Mononuclear cell (primary cell): Measurements from ENCODE around the gene PSME4.

DNA sequence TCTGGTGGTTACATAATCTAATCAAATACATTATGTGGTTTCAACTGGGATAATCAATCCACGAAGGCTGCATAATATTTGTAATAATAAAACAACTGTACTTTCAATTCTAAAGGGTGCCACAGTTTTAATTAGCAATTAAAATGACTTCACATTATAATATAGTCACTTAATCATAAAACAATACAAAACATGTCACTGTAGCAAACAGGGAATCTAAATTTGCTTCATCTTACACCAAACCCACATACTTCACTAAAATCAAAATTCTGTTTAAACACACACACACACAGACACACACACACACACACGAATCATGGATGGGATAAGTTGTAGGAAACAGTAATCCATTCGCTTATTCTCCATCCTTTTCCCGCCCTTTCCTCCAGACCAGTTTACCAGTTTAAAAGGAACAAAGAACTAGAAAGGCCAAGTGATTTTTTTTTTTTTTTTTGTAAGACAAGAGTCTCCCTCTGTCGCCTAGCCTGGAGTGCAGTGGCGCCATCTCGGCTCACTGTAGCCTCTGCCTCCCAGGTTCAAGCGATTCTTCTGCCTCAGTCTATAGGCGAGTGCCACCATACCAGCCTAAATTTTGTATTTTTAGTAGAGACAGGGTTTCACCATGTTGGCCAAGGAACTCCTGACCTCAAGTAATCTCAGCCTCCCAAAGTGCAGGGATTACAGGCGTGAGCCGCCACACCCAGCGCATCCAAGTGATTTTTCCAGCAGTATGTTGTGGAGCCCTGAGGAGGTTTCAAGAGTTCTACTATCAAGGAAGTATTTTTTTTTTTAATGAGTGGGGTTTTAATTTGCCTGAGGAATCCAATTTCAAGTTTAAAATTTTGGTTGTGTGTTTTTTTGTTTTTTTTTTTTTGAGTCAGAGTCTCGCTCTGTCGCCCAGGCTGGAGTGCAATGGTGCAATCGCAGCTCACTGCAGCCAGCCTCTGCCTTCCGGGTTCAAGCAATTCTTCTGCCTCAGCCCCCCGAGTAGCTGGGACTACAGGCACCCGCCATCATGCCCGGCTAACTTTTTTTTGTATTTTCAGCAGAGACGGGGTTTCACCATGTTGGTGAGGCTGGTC, 5.6 kb downstream of the PSME4 start:
- RRBS, result no CpG with 5 or more reads among the region's 20 CpGs

DNA sequence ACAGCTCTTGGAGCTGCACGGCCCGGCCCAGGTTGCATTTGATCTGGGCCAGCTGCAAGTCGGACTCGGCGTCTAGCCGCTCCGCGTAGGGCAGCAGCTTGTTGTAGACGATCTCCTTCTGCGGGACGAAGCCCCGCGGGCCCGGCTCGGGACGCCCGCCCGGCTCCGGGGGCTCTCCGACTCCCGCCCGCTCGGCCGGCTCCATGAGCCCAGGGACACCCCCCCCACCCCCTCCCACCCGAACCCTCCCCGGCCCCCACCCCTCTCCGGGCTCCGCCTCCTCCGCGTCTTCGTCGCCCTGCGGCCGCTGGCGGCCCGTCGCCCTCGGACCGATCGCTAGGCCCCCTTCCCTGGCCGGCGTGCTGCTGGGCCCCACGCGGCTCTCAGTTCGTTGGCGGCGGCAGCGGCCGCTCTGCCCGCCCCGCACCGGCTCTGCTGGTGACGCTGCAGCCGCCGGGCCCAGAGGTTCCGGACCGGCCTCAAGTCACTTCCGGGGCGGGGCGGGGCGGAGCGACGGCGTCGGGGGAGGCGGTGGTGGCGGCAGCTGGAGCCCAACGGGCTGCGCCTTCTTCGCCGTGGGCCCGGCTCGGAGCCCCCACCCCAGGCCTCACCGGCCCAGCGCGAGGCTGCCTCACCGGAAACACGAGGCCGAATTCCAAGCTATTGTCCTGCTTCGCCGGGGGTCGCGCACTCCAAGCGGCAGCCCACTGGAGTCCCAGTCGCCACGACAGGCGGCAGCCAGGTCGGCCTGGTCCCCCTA, at the start of gene PSME4:
Gene PSME4 (minus strand): TSS at position 414 of the 760 bp plus-strand sequence.
- RRBS, result 1% methylated on average over 54 of the region's 88 CpGs

DNA sequence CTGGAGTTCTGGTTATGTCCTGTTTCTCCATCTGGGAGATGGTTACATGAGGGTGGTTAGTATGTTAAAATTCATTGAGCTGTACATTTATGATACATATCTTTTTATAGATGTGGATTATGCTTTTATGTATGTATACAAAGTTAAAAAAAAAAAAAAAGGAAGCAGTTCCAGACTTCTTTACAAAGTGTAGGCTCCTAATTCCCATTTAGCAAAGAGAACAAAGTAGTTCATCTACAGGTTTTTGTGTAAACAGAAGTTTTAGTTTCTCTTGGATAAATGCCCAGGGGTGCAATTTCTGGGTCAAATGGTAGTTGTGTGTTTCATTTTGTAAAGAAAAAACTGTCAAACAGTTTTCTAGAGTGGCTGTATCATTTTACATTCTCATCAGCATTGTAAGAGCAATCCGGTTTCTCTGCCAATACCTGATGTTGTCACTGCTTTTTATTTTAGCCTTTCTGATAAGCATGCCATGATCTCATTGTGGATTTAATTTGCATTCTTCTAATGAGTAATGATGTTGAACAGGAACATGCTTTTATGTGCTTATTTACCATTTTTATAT, 16.4 kb downstream of the ACYP2 start:
- RRBS, result no CpG with 5 or more reads among the region's 1 CpG

GRCh38 chr2:54000603-54000984, 29.7 kb downstream of the ACYP2 start:
- RRBS, result no CpG with 5 or more reads among the region's 2 CpGs

DNA sequence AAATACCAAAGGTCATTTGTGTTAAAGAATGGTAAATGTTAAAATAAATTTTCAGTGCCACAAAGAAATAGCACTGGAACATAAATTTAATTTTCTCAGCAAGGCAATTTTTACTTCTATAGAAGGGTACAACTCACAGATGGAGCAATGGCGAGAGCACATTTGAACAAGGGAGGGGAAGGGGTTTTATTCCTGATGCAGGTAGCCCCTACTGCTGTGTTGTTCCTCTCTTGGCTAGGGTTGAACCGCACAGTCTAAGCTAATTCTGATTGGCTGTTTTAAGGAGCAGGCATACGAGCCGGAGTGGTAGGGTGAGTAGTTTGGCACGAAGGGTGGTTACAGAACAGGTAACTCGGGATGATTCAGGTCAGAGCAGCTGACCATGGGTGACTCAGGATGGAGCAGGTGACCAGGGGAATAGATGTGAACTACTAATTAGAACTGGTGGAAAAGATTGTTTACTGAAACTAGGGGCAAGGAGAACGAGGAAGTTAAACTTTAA, 50.0 kb downstream of the ACYP2 start:
- RRBS, result no CpG with 5 or more reads among the region's 7 CpGs

DNA sequence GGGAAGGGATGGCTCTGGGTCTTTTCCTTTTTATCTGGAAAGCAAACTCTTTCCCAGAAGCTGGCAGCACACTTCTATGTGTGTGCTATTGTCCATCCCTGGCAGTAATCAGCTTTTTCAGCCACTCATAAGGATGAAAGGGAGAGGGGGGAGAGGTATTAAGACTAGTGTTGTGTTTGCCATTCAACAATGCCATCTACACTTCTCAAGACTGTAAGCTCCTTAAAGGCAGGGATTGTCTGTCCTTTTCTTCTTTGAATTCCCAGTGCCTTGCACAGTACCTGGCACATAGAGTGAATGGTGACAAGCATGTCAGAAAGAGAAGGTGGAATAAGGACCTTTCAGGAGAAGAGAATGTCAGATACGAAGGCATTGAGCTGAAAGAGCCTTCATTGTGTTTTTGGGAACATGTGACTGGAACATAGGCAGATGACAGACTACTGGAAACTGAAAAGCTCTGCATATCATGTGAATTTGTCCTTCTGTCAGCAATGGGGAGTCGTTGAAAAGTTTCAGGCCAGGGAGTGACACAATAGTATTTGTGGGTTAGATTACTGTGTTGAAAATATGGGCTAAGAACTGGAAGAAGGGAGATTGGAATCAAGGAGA, 95.7 kb downstream of the TSPYL6 start:
- RRBS, result no CpG with 5 or more reads among the region's 2 CpGs

DNA sequence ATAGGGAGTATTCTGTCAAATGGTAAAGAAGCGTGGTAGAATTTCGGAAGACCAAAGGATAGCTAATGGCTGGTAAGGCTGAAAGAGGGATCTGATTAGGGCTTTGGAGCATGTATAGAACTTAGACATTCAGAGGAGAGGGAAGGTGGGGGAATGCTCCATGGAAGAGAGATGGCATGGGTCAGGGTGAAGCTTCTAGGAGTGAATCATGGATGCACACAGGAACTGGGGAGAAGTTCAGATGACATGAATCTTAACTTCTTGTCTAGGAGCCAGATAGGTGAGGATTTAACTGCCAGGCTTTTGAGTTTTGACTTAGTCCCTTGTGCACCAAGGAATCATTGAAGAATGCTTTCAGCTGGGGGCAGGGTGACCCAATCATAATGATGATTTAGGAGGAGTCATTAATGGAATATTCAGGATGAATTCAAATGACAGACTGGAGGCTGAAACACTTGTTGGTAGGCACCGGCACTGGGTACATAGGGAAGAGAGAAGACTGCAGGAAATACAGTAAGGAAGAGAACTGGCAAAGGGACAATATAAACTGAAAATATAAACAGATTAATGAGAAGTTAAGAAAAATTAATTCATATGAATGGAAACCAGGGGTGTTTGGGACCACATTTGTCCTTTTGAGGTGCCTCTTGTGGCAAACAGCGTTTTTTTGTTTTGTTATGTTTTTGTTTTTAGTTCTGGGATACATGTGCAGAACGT, 91.8 kb downstream of the TSPYL6 start:
- RRBS, result no CpG with 5 or more reads among the region's 5 CpGs

GRCh38 chr2:54207617-54208496, 48.2 kb downstream of the TSPYL6 start:
- RRBS, result no CpG with 5 or more reads among the region's 4 CpGs

DNA sequence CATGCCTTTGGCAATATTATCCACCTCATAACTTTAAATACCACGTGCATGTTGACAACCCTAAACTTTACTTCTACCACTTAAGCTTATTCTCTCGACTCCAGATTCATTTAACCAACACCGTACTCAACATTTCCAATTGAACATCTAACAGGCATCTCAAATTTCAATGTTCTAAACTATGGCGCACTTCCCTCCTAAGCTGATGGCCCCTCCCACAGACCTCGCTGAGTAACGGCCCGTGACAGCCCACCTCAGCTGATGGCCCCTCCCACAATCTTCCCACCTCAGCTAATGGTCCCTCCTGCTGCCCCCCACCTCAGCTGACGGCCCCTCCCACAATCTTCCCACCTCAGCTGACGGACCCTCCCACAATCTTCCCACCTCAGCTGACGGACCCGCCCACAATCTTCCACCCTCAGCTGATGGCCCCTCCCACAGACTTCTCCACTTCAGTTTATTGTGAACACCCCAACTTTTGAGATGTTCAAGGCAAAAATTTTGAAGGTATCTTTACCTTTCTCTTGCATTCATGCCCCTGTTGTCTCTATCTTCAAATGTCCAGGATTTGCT, 17.5 kb upstream of the C2orf73 start:
- RRBS, result no CpG with 5 or more reads among the region's 11 CpGs

DNA sequence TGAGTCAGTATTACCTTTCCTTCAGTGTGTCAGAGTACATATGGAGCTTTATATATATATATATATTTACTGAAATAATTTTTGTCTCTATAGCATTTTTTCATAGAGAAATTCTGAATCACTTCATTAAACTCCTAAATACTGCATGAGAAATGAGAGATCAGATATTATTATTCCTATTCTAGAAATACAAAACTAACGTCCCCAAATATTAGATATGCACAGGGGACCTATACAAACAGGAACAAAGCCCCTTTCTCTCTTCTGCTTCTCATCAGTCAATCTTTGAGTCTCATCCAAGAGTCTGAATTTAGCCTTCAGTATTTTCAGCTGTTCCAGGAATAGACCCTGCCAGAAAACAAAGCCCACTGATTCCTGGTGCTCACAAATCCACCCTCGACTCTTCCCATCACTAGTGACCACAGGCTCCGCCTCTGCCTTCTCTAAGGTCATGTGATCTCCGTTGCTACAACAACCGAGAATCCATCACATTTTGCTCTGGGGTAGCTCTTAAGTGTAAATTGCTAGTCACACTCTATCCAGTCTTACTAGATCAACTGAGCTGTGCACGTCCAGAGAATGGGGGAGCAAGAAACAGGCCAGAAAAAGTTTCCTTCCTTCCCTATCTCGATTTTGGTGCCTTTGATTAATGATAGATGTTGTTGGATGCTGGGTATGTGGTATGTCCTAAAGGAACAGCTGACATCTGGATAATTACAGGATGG, 46.4 kb upstream of the SPTBN1 start:
- RRBS, result no CpG with 5 or more reads among the region's 7 CpGs

DNA sequence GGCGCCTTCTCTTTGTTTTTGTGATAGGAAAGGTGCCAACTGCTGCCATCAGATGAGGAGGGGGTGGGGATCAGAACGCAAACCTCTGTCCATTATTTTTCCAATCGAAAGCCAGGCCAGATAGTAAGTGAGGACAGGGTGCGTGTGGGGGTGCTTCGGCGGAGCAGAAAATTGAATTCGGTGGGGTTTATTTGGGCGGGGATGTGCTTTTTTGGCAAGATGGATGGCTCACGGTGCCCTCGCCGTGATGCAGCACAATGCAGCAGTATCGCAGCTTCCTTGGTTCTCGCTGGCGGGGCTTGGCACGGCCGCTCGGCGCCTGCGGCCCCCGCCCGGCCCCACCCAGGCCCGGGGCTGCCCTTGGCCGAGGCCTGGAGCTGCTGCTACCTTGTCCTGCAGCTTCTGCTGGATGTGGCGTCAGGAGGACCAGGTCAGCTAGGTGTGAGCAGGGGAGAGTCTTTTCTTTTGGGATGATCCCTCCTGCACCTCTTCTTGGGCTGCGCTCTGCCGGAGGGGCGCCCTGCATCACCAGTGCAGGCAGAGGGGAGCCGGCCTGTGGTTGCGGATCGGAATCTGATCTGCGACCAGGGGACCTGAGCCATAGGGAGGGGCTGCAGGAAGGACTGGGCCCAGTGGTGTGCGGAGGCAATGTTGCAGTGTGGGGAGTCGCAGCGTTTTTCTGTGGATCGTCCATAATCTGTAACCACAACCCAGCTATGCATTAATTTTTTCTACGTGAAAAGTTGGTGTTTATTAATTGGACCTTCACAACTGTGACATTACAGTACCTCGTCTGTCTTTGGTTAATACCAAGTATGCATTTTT, 1.4 kb downstream of the SPTBN1 start:
- RRBS, result 4% methylated on average over 3 of the region's 37 CpGs

- RRBS, result no CpG with 5 or more reads among the region's 5 CpGs
Measured at GRCh38 chr2:54508619-54509133, 52.5 kb downstream of the SPTBN1 start.

DNA sequence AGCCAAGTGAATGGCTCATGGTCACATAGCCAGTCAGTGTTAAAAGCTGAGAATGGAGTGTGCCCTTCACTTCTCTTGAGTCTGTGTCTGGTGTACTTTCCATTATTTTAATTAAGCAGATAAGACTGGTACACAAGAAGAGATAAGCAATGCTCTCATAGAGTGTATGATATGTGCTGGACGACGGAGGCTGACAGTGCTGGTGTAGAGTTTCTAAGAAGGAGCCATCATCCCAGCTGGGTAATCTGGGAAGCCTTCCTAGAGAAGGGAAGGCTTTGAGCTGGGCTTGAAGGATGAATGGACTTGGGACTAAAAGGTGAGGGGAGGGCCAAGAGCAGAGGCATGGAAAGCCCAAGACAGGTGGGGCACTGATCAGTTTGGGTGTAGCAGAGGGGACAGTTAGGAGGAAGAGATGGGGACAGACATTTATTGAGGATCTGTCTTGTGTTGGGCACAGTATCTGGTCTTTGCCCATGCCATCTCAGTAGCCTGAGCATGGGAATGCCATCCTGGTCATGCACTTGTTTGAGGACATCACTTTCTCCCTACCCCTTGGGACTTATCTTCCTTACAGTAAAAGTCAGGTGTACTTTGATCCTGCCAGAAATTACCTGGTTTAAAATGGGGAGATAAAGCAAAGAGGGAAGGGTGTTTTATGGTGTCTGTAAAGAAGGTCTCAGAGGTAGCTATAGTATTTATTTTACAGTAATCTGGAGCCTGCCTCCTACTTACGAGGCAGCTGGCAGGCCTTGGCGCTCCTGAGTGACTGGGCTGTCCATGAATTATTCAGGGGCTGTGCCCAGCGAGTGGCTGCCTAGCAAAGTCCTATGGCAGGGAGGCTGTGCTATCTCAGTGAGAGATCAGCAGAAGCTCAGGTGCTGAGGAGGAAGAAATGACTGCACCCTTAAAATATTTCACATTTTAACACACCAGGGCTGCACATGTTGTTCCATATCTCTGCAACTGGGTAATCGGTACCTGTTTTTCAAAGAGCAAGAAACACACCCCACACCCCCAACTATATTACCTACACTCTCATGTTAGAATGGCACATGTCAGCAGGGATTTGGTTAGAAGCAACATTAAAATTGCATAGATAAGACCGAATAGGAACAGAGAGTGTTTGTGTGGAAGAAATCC, 93.7 kb downstream of the SPTBN1 start:
- RRBS, result no CpG with 5 or more reads among the region's 7 CpGs

DNA sequence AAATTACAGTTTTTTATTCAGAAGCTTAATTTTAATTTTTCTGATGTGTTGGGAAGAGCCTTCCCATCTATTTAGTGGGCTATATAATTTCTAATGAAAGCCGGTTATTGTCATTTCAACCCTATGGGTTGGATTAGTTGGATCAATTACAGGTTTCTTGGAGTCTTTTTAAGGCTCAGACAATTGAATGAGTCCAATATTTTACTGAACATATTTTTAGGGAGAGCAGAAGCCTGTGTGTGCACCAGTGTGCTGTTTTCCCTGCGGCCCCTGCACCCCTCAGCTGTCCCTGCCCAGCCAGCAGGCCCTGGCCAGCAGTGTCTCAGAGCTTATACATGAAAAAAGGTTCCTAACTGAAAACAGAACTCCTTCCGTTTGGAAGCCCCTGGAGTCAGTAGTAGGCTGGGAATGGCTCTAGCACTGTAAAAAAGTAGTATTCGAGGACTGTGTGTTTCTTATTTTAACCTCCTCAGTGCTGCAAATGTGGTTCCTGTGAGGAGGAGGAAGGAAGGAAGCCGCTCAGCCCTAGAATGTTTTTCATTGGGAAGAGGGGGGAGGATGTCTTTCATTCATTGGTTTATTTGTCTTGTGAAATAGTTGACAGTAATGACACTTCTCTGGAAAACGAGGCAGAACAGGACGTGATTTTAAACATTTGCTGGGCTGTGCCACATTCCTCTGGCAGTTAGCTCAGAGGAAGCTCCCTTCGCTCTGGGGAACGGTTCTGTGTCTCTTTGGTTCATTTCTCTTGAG, 103.4 kb downstream of the SPTBN1 start:
- RRBS, result no CpG with 5 or more reads among the region's 9 CpGs

DNA sequence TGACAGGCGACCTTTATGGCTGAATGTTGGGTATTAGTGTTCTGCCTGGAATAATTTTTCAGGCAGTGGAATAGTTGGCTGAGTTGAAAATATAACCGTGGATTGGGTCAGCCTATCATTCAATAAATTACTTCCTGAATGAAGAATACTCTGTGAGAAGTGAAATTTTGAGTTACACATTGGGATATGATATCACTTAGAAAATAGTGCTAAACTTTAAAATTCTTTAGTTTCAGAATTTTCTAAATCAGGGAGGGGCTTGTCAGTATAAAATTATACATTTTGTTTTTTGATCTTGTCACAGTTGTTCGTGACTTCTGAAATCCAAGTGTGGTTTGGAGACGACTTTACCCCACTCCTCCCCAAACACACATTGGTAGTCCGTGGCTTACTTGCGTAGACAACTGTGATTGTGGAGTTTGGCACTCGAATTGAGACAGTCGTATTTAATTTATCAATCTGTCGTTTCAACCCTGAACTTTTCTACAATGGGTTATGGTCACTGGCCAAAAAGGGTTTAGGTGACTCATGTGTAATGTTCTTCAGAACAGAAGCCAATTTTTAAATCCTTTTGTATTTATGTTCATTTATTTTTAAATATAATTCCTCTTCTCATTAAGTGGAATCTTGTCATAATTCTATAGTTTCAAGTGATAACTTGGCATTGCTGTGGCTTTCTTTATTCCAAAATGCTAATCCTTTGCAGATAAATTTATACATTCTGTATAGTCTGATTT, 129.8 kb downstream of the SPTBN1 start:
- RRBS, result no CpG with 5 or more reads among the region's 9 CpGs

GRCh38 chr2:54601106-54601910, 122.2 kb upstream of the EML6 start:
- RRBS, result no CpG with 5 or more reads among the region's 3 CpGs

DNA sequence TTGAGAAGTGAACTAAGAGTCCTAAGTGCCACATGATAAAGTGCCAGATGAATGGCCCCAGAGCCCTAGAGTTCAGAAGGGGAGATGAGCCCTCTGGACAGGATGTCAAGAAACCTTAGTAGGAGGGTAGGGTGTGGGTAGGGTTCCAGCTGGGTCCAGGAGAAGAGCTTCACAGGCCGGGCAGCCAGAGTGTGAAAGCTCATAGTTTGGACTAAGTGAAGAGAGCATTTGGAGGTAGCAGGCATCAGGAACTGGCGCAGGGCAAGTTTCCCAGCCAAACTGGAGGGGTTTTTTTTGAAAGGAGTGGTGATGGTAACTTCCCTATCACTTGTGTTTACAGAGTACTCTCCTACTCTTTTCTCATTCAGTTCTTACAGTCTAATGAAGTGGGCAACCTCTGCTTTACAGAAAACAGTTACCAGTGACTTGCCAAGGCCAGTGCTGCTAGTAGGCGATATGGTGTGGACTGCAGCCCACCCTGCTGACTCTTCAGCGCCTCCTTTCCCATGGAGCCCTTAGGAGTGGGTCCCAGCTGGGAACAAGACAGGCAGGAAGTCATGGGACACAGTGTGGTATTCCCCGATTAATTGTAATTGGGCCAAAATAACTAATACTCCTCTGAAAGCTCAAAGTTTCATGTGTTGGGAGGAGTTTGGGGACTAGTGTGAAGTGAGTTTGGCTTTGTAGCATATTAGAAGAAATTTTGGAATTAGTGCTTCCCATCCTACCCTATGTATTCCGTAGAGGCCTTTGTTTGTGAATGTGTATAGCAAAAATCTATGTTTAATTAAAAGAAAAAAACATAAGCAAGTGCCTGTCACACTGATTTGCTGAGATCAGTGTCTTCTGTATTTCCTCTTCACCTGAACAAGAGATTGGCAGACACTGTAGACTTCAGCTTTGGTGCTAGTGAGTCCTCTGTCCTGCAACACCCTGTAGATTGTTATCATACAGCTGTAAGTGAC, 120.1 kb upstream of the EML6 start:
- RRBS, result no CpG with 5 or more reads among the region's 6 CpGs

- RRBS, result no CpG with 5 or more reads among the region's 13 CpGs
Measured at GRCh38 chr2:54624514-54625123, 98.8 kb upstream of the EML6 start.

DNA sequence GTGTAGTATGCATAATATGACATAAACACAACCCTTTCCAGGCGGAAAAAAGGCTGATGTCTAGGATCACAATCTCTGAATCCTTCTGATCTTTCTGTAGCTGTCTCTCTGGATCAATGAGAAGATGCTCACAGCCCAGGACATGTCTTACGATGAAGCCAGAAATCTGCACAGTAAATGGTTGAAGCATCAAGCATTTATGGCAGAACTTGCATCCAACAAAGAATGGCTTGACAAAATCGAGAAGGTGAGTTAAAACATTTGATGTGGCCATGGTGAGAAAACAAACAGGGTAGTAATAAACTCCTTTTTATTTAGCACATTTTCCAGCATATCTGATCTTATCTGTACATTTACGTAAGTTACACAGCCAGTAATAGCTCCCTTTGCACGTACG, 80.6 kb upstream of the EML6 start:
- RRBS, result no CpG with 5 or more reads among the region's 6 CpGs

DNA sequence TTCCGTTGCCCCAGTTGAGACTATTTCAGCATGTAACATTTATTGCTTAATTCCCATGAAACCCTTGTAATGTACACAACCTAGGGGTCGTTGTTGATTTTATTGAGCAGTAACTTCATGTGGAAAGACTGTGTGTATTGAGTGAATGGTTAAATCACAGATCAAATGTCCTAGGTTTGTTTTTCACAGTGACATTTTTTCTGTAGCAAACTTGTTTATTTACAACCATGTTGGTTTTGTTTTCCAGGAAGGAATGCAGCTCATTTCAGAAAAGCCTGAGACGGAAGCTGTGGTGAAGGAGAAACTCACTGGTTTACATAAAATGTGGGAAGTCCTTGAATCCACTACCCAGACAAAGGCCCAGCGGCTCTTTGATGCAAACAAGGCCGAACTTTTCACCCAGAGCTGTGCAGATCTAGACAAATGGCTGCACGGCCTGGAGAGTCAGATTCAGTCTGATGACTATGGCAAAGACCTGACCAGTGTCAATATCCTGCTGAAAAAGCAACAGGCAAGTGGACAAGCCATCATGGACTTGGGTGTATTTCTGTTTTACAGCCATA, 79.3 kb upstream of the EML6 start:
- RRBS, result no CpG with 5 or more reads among the region's 6 CpGs